Metastatic Liver Carcinoma in the Adrenal Gland (tissue), 2 donors: ENCODE measurements around a stretch of chr13.

DNA sequence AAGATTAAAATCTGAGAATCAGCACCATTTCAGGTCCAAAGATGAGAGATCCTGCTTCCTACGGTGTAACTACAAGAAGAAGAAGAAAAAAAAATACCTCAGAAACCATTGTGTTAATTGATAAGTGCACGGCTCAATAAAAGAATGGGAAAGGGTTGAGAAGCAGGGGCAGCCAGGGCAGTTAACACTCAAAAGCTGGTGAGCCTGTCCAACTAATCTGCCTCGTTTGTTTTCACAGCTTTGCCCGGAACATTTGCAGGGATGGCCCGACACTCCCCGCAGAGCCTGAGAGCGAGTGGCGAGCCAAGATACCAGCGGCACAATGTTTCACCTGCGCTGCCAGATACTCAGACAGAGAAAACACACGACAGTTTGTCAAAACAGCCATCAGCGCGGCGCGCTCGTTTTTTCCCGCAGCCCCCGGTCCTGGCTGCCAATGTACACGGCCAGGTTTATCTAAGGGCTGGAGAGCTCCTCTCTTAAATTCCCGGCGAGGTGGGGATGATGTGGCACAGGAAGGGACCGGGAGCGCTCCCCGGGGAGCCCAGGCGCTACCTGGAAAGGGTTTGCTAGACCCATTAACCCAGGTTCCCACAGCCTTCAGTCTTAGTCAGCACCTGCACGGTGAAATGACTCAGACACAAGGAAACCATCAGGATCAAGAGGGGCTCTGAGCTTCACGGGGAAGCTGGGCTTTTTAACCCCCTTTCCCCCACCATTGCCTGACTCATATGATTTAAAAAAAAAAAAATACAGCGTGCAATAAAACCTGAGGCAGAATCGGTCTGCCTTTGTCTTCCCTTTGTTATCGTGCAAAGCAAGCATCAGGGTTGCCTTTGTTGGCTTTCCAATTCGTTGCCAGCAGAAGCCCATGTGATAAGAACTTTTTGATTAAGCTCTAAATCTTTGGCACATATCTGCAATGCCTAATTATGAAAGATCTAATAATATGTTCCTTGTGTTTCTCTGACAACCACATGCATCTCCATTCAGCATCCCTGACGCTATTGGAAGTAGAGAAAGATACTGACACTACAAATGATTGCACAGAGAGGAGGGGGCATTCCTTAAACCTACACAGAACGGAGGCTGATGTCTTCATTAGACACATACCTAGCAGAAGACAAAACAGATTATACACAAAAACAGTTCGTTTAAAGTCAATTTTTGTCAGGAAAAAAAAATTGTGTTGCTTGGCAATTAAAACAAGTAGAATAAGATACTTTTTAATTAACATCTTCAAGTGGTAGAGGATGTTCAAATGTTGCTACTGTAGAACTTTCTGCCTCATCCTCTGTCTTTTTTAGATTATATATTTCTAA, 186.1 kb downstream of the EFNB2 start:
- PRO-cap, 2 experiments: no peak in any of the 2 experiments

DNA sequence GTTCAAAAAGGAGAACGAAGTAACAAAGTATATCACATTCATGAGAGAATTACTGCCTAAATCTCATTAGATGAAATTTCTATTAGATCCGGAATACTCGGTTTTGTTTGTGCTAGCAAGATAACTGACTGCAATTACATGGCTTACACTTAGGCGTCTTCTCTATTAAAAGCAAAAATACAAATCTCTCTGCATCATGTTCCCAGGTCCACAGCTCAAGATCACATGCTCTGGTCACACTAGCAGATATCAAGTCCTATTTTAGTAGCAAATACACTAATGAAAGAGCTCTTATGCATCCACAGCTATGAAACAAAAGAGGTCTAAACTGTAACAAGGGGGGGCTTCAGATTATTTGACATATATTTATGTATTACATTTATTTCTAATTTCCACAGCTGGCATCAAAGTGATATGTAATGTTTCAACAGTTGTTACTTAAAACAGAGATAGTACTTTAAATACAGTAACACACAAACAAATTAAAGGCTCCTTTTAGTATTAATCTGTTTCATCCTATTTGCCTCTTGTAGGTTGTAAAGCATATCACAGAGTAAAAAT, 53.5 kb downstream of the EFNB2 start:
- PRO-cap, 2 experiments: no peak in any of the 2 experiments

DNA sequence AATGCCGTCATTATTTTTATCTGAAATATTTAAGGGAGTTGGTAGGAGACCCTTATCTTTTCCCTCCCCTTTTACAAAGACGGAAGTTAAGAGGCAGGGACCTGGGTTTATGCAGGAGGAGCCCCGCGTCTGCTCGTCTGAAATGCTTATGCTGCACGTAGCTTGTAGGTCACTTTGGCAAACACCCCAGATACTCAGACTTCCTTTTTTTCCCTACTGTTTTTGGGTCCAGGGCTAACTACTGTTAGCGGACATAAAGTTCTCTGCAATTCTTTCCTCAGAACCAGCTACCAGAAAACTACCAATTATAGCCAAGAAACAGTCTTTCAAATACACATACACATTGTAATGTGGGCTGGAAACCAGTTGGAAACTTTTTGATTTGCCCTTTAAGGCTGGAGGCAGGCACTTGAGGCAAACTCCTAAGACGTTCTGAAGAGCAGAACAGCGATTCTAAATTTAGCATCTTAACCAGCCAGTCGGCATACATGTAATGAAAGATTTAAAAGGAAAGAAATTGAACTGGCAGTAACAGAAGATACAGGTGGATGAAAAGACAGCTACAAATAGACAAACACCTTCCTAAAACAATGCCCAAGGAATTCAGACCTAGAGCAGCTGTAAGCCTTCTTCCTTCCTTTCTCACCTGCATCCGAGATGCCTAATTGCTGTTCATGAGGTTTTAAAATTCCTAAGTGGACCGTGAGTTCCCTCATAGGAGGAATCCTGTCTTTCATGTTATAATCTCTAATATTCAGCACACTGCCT, 50.6 kb downstream of the EFNB2 start:
- PRO-cap, 2 experiments: no peak in any of the 2 experiments

DNA sequence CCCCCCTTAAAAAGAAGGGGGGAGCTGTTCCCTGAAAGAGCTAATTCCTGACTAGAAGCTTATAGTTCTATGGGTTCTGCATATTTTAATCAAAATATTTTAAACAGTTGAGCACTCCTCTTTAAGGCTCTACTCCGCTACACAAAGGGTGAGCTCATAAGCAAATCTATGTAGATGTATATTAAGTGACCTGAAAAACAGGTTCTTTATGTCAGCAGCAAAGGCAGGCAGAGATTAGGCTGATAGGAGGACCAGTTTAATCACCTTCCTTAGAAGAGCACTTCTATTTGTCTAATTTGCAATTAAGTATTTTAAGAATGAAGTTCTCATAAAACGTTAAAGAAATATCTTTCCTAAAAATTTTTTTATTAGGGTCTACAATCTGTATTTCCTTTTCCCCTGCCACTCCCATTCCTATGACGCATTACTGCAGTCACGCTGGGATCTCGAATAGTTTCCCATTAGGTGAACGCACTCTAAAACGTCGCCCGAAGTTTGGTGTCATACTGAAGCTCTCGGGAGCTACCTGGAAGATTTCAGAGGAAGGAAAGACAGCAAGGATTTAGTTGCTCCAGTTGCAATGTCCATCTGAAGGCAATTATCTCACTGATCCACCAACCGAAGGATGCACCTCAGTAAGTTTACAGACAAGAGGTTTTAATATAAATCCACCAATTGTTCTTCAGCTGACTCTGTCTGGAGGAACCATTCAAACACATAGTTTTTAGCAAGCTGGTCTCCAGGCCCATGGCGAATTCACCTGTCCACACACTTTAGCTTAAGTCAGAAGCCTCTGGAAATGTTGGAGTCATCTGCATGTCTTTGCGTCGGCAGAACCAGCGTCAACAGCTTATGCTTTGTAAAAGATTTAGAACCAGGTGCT, 5.0 kb downstream of the EFNB2 start:
- PRO-cap, 2 experiments: no peak in any of the 2 experiments

DNA sequence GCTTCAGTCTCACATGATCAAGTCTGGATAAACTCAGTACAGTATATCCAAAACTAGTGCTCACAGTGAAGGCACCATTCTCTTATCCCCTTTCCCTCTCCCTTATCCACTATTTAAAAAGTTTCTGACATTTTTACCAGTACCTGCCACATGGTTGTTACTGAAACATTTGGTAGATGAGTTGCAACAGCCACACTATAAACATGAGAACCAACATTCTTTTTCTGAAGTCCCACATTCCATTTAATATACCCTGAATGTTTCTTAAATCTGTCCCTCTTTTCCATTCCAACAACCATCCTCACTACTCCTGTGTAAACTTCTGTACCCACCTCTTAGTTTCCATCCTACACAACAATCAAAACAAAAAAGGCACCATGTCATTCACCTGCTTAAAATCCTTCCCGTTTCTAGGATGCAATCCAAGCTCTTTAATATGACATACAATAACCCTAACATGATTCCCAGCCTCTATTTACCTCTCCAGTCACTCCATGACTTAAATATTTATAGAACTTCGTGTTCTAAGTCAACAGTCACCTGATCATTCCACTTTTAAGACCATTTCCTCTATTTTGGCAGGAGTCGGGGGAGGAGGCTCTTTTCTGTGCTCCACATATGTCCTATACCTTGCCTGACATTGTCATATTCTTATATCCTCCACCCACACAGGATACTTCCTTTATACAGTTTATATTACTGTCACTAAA, 3.0 kb downstream of the ARGLU1 start:
- PRO-cap, 2 experiments: peak in 2 of 2 experiments; most common plus-strand start position 573 of the sequence (in 1)

DNA sequence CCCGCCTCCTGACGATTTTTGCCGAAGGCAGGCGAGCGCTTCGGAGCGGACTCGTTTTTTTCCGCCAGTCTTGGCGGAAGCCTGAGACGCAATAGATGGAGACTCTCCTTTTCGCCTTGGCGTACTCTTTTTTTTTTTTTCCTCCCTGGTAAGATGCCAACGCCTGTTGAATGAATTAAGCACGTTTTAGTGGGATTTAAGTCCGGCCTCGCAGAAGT, 167 bp upstream of the ARGLU1 start:
- PRO-cap, 2 experiments: peak in 2 of 2 experiments; most common plus-strand start position 84 of the sequence (in 2)

- PRO-cap, 2 experiments: peak in 2 of 2 experiments; most common plus-strand start chr13:106569561 (in 2); most common minus-strand start chr13:106569525 (in 1)
Observed at GRCh38 chr13:106569461-106570231, 1.7 kb upstream of the ARGLU1 start.

DNA sequence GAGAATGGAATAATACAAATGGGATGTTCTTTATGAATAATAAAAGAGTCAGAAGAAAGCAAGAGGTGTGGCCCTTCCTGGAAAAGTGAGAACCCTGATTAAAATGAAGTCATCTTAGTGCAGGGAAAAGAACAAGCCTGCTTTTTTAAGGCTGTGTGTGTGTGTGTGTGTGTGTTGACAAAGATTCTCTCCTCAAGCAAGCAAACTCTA, 18.8 kb upstream of the ARGLU1 start:
- PRO-cap, 2 experiments: no peak in any of the 2 experiments

DNA sequence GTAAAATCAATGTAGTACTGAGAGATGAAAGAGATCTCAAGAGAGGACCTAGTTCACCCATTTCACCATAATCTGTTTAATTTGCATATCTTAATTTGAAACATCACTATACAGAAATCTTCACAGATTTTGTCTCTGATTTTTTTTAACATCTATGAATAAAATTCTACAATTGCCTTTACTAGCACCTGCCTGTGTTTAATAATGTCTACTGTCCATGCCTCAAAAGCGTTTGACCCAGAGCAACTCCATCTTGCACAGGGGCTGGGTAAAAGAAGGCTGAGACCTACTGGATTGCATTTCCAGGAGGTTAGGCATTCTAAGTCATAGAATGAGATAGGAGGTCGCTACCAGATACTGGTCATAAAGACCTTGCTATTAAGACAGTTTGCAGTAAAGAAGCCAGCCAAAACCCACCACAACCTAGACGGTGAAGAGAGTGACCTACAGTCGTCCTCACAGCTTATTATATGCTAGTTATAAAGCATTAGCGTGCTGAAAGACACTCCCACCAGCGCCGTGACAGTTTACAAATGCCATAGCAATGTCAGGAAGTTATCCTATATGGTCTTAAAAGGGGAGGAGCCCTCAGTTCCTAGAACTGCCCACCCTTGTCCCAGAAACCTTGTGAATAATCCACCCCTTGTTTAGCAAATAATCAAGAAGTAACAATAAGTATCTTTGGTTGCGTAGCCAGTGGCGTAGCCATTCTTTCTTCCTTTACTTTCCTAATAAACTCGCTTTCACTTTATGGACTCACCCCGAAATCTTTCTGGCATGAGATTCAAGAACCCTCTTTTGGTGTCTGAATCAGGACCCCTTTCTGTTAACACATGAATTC, 227.7 kb upstream of the ARGLU1 start:
- PRO-cap, 2 experiments: no peak in any of the 2 experiments

DNA sequence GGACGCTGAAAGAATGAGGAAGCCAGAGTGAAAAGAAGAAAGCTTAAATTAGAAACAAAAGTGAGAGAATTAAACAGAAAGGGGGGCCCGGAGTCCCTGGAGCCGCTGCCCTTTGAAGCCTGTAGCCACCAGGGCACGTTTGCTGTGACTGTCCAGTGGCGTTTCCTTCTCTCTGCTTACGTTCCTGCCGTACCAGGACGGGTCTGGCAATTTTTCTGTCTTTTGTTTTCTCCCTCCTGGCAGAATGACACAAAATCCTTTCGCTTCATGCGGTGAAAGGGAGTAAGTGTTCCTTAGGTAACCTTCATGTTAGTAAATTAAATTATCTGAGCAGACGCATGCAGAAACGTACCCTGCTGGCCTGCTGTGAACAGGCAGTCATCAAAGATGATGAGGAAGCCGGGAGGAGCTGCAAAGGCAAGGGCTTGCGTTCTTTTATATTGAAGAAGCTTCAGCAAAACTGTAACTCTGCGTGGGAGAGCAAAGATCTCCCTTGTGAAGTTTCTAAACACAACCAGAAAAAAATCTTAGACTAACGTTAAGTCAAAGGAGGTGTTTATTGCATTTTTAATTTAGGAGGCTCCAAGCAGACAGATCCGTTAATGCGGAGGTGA, 299.4 kb upstream of the ARGLU1 start:
- PRO-cap, 2 experiments: no peak in any of the 2 experiments

DNA sequence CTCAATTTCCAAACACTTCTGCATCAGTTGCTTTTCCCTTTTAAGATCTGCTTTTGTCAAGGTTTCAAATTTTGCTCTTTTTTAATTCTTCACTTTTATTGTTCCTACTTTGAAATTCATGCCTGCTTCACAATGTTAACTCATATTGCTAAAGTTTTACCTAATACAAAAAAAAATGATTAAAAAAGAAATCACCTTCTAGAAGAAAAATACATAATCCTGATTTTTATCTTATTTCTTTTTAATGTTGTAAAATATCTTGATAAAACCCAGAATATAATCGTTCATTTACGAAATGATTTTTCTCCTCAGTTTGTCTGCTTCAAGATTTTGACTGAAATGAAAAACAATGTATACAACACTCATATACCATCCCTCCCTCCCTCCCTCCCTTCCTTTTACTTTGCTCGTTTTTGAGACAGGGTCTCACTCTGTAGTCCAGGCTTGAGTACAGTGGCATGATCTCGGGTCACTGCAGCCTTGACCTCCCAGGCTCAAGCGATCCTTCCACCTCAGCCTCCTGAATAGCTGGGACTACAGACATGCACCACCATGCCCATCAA, 143.1 kb downstream of the NALF1 start:
- PRO-cap, 2 experiments: no peak in any of the 2 experiments

- PRO-cap, 2 experiments: no peak in any of the 2 experiments
Observed at GRCh38 chr13:107926649-107927032, 59.3 kb upstream of the NALF1 start.

GRCh38 chr13:108213874-108214880, 1.2 kb downstream of the LIG4 start:
- PRO-cap, 2 experiments: no peak in any of the 2 experiments

GRCh38 chr13:109264840-109265711, 521.3 kb downstream of the IRS2 start:
- PRO-cap, 2 experiments: no peak in any of the 2 experiments

DNA sequence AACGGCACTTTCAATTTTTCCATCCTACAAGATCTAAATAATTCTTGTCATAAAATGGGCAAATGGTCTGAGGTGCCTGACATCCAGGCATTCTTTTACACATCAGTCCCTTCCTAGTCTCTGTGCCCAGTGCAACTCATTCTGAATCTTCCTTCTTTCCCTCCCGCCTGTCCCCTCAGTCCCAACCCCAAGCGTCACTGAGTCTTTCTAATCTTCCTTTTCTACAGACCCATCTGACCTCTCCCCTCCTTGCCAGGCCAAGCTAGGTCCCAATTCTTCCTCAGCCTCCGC, 519.7 kb downstream of the IRS2 start:
- PRO-cap, 2 experiments: no peak in any of the 2 experiments

GRCh38 chr13:109267316-109267771, 519.0 kb downstream of the IRS2 start:
- PRO-cap, 2 experiments: no peak in any of the 2 experiments

DNA sequence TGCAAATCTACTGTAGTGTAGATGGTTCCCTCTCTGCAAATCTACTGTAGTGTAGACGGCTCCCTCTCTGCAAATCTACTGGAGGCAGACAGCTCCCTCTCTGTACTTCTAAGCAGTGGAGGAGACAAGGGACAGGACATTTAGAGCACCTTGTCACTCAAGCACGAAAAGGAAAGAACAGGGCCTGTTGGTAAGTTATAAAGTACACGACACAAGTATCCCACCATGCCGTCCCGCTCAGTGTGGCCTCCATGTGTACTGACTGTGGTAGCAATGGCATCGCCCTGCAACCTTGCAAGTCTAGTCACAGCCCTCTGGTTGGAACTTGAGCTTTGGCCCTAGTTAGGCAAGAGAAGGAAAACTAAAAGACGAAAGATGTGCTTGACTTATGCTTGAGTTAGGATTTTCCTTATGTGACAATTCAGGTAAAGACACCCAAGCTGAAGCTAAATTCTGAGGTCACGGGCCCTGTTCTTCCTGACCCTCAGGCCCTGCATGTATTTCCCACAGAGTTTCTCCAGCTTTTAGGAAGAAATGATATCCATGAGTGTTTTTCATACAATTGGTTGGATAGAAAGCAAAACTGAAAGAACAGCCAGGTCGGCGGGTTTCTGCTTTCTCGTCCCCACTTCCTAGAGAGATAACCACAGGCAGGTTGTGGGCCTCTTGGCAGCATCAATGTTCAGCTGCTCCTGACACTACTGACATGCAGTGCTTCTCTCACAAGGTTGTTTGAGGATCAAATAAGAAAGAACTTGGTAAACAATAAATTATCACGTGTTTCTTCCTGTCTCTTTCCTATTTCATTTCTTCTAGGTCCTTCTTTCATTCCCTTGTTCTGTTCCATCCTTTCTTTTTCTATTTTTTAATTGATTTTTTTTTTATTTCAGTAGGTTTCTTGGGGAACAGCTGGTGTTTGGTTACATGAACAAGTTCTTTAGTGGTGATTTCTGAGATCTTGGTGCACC, 216.2 kb downstream of the IRS2 start:
- PRO-cap, 2 experiments: no peak in any of the 2 experiments

GRCh38 chr13:109590397-109590830, 196.0 kb downstream of the IRS2 start:
- PRO-cap, 2 experiments: peak in 2 of 2 experiments; most common plus-strand start chr13:109590601 (in 1); most common minus-strand start chr13:109590567 (in 2)

DNA sequence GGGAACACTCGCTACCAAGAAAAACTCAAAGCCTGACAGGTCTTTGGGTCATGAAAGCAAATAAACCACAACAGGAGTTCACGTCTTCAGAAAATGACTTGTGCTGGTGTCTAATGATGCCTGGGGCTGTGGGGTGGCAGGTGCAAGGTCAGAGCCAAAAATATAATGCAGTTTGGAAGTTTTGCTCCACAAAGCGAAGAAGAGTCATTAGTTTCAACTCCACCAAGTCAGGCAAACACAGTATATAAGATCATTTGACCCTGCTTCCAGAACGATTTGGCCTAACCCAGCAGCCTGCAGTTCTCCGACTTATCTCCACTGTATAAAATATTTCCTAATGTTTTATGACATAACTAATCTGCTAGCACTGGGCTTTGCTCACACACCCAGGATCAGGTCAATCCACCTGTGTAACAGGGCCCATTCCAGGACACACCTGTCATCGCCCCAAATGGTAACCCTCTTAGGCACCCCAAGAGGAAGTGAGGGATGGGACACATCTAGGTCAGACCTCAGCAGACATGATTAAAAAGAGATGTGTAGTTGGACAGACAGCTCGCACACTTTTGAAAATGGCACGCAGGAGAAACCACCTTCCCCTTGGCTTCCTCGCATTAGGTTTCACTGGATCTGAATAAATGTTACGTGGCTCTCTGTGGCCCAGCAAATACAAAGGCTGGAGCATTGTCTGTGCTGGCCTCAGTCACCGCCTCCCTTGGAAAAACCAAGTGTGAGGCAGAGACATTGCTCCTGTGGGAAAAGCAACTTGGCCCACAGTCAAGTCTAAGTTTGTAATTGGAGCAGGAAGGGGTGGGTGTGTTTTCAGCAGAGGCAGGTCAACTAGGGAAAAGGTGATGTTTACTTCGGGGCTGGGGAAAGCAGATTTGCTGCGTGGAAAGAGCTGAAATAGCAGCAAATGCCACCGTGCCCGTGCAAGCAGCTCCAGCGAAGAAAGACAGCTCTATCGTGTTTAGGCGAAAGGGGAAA, 101.8 kb downstream of the IRS2 start:
- PRO-cap, 2 experiments: peak in 2 of 2 experiments; most common plus-strand start position 881 of the sequence (in 2); most common minus-strand start position 726 of the sequence (in 2)

GRCh38 chr13:109723057-109723516, 63.3 kb downstream of the IRS2 start:
- PRO-cap, 2 experiments: no peak in any of the 2 experiments